Aortic smooth muscle cell (primary cell): ENCODE measurements around a stretch of chr1.

GRCh38 chr1:145773710-145774382, 50.0 kb downstream of the RNF115 start:
- RRBS: no CpG with 5 or more reads among the region's 3 CpGs

- RRBS: no CpG with 5 or more reads among the region's 1 CpG
Observed at GRCh38 chr1:145777234-145777973, 46.5 kb downstream of the RNF115 start.

GRCh38 chr1:145822551-145822750, 1.4 kb downstream of the RNF115 start:
- RRBS: no CpG with 5 or more reads among the region's 1 CpG

DNA sequence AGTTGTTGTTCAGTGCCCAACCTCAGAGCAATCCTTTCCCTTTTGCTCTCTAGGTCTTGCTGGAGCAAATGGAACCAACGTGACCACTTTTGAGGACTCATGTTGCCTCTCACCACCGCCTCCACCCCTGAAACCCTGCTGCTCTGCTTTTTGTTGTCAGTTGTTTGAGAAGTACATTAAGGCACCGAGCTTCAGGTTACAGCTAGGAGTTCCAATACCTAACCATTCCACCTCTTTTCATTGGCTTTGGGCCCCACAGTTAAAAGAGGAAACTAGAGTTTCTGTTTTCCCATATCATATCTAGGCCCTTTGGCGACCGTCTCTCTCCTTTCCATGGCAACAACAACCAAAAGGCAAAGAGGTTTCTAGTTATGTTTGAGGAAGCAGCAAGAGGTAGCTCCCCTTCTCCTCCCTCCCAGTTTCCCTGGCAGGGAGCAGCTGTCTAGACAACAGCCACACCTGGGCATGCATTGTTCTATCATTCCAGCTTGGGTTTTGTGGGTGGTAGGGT, 5.9 kb downstream of the ANKRD35 start:
- RRBS: no CpG with 5 or more reads among the region's 5 CpGs

GRCh38 chr1:145923238-145923730, 4.0 kb downstream of the RBM8A start:
- RRBS: no CpG with 5 or more reads among the region's 1 CpG

DNA sequence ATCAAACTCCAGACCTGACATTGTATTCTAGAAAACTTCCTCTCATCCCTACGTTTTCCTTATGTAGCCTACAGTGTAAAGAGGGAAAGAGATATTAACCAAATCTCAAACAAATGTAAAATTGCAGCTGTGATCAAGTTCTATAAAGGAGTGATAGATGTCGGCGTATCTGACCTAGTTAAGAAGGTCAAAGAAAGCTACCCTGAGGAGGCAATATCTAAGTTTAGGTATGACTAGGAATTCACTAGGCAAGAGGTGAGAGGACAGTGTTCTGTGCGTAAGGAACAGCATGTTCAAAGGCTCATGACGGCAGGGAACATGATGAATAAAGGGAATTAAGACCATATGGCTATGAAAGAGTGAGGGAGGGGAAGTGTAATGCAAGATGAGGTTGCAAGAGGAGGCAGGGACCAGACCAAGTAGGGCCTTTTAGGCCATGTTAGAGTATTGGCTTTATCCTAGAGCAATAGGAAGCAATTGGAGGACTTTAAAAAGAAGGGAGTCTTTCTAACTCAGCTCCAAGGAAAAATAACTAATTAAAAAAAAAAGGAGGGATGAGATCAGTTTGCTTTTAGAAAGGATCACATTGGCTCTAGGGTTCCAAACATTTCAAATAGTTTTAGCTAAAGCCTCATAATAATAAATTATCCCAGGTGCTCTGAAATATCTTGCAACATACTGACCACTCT, 8.5 kb downstream of the LIX1L start:
- RRBS: no CpG with 5 or more reads among the region's 5 CpGs

DNA sequence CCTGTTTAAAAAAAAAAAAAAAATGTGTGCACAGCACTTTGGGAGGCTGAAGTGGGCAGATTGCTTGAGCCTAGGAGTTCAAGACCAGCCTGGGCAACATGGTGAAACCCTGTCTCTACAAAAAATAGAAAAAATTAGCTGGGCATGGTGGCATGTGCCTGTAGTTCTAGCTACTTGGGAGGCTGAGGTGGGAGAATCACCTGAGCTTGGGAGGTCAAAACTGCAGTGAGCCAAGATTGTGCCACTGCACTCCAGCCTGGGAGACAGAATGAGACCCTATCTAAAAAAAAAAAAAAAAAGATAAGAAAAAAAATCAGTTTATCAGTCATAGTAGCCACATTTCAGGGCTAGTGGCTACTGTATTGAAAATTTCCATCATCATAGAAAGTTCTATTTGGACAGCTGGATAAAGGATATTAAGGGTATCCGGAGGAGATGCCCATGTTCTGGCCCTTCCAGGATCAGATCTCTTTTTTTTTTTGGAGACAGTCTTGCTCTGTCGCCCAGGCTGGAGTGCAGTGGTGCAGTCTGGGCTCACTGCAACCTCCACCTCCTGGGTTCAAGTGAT, 6.6 kb downstream of the TXNIP start:
- RRBS: no CpG with 5 or more reads among the region's 2 CpGs

DNA sequence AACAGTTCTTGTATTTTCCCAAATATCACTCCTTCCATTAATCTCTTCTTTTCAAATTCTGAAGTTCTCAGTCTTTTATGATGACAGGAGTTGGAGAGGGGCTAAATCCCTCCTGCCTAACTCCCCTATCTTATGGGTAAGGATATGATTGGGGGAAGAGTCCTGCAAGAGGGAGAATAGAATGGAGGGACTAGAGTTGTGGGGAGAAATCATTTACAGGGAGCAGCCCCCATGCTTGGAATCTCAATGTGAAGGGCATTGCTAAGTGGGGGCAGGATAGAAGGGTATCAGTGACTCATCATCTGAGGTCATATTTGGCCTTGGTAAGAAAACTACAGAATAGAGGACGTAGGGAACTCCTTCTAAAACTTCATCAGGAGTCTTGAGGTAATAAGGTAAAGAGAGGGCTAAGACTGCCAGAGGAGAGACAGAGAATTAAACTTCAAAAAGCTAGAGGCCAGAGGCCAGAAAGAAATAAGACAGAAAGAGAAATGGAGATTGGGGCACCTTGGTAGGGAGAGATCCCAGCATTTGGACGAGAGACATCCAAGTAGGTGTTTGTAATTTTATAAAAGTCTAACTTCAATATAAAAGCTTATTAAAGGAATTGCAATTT, 469 bp downstream of the HJV start:
- RRBS: no CpG with 5 or more reads among the region's 2 CpGs

DNA sequence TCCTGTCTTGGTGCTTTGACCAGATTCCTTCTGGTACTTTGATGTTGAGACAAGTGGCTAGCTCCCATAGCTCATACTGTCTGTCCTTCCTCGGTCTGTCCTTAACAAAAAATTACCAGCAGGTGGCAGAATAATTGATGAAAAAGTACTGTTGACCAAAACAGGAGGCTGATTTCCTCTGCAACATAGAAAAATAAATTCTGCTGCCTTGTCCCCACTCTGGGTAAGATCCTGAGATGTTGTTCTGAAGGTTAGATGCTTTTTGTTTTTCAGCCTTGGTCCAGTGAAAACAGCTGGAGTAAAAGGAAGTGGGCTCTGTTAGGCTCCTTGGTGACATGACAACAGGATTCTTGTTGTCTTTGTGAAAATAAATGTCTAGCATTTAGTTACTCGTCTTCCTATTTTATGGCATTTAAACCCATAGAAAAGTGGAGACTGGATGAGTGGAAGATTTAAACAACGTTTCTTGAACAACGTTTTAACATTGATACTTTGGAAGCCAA, 11.2 kb upstream of the HJV start:
- RRBS: no CpG with 5 or more reads among the region's 4 CpGs

- RRBS: no CpG with 5 or more reads among the region's 19 CpGs
Observed at GRCh38 chr1:147171439-147172031, 735 bp downstream of the PRKAB2 start.

DNA sequence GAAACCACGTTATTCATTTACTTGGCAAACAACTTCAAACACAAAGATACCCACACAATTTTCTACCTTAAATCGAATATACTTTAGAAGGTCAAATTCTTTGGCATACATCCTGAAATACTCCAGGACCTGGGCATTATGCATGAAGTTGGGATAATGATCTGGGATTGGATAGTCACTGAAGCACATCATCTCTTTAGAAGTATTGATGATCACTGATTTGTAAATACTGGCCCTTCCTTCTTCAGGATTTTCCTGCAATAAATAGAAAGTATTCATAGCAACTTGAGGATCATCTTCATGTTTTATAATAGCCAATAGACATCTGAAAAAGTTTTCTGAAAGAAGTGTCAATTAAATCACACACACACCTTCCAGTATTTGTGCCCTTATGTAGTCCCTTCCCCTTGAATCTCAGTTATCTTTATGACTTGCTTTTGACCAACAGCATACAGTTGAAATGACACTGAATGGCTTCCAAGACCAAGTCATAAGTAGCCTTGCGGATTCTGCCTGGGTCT, 9.4 kb downstream of the FMO5 start:
- RRBS: no CpG with 5 or more reads among the region's 3 CpGs

DNA sequence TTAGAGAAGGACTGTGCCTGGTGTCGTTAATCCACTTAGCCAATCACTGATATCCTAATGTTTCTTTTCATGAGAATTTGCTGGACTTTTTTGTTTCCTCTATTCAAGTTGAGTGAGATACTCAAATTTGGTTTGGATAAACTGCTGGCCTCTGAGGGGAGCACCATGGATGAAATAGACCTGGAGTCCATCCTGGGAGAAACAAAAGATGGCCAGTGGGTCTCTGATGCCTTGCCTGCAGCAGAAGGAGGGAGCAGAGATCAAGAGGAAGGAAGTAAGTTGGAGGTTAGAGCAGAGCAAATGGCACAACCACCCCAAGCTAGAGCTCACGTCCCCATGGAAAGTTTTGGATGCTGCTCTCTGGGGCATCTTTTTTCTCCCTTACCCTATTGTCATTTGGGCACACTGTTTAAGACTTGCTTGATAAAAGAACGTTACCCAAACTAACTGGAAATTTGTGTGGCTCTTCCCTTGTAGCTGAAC, 37.5 kb downstream of the CHD1L start:
- RRBS: no CpG with 5 or more reads among the region's 3 CpGs

GRCh38 chr1:147515312-147515963, 25.9 kb upstream of the BCL9 start:
- RRBS: no CpG with 5 or more reads among the region's 5 CpGs

GRCh38 chr1:147516173-147516795, 25.0 kb upstream of the BCL9 start:
- RRBS: no CpG with 5 or more reads among the region's 4 CpGs

DNA sequence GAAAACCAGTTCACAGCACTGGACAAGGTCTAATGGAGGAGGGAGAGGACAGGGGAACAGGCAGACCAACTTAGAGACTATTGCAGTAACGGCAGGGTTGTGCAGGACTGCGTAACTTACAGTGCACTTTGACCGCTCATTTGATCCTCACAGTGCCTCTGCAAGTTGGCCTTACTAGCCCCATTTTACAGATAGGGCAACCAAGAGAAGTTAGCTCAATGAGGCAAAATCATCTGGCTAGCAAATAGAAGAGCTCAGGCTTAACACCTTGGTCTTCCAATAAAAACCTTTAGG, 14.0 kb upstream of the BCL9 start:
- RRBS: no CpG with 5 or more reads among the region's 3 CpGs

GRCh38 chr1:147676219-147677291, 6.2 kb upstream of the ACP6 start:
- RRBS: no CpG with 5 or more reads among the region's 6 CpGs

DNA sequence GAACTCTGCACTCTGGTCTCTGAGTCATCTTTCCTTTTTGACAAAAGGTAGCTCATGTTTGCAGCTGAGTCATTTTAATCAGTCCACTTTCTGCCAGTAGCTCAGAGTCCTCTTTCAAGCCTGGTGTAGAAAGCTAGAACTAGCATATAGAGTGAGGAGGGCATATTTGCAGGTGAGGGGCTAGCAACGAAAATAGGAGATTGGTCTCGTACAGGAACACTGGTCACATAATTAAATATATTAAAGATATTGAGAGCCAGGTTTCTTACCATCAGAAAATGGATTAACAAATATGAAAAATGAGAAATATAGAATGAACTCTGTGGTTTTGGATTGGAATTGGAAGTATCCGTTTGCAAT, 51.3 kb upstream of the GJA8 start:
- RRBS: no CpG with 5 or more reads among the region's 3 CpGs

DNA sequence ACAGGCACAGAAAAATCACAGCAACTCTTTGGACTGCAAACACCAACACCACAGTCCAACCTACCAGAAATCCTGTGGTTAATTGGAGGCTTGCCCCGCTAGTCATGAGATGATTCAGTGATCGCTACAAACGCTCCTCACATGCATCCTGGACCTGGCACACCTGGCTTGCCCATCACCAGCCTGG, 1.1 kb downstream of the NBPF11 start:
- RRBS: no CpG with 5 or more reads among the region's 3 CpGs

DNA sequence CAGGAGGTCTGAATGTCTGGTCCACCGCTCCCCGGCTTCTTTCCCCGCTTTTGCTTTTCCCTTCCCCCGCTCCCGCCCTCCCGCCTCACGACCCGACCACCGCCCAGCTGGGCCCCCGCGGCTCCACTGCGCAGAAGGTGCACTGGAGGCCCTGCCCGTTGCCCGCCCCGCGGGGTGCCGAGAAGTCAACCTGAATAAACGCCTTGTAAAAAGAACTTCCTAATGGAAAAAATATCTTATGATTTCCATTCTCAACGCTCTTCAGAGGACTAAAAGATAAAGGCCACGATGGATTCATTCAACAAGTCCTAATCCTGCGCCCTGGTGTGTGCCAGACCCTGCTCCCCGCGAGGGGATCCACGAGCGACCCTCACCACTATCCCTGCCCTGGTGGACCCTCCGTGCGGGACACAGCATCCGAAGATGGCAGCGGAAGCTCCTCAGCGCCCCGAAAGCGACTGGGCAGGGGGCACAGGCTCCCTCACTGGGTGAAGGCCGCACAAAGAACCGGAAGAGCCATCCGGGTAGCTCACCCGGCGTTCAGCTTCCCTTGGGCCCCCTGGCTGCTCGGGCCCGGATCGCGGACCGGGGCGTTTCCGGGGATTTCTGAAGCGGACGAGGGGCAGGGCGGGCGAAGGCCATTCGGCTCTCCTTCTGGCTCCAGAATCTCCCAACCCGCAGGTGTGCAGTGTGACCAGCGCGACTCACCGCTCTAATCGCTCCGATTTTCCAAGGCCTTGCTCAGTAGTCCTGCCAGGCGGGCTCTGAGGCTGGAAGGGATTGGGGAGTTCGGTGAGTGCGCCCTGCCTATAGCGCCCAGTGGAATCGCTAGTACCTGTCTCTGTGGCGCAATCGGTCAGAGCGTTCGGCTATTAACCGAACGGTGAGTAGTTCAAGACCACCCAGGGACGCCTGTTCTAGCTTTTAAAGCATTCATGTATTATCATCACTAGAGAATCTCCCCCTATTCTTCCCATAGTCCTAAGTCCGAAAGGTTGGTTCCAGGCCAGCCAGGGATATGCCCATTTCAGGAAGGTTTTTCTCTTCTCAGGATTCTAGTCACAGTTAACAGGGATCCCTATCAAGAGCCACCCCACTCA, 94.2 kb upstream of the NBPF11 start:
- RRBS: 7% methylated on average over 3 of the region's 68 CpGs